Helper T cell (primary cell): ENCODE measurements around a stretch of chr14.

DNA sequence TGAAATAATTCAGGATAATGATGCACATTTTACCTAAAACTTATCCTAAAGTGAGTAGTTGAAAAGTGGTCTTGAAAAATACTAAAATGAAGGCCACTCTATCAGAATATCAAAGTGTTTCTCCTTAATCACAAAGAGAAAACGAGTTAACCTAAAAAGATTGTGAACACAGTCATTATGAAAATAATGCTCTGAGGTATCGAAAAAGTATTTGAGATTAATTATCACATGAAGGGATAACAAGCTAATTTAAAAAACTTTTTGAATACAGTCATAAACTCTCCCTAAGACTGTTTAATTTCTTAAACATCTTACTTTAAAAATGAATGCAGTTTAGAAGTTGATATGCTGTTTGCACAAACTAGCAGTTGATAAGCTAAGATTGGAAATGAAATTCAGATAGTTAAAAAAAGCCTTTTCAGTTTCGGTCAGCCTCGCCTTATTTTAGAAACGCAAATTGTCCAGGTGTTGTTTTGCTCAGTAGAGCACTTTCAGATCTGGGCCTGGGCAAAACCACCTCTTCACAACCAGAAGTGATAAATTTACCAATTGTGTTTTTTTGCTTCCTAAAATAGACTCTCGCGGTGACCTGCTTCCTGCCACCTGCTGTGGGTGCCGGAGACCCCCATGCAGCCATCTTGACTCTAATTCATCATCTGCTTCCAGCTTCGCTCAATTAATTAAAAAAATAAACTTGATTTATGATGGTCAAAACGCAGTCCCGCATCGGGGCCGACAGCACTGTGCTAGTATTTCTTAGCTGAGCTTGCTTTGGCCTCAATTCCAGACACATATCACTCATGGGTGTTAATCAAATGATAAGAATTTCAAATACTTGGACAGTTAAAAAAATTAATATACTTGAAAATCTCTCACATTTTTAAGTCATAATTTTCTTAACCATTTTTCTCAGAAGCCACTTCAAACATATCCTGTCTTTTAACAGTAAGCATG lies 335.5 kb downstream of the TMEM121 start:
- PRO-cap, 2 experiments: no peak in any of the 2 experiments

- PRO-cap, 2 experiments: no peak in any of the 2 experiments
Observed at GRCh38 chr14:106185305-106185726, 658.9 kb downstream of the TMEM121 start.

GRCh38 chr14:106235371-106235804 lies 709.0 kb downstream of the TMEM121 start:
- PRO-cap, 2 experiments: no peak in any of the 2 experiments

GRCh38 chr14:106509940-106510139 lies 983.5 kb downstream of the TMEM121 start:
- PRO-cap, 2 experiments: peak in 1 of 2 experiments; most common plus-strand start chr14:106510006 (in 1)

DNA sequence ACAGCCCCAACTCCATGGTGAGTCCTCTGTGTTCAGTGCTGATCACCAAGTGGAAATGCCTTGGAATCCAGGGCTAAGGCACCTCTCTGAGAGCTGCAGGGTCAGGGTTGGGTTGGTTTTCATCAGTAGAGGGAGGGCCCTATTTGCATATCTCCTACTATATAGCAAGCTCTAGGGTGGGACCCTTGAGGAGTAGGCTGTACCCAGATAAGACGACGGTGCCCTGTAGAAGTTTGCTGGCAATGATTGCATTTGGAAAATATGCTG lies 1011.8 kb downstream of the TMEM121 start:
- PRO-cap, 2 experiments: no peak in any of the 2 experiments

DNA sequence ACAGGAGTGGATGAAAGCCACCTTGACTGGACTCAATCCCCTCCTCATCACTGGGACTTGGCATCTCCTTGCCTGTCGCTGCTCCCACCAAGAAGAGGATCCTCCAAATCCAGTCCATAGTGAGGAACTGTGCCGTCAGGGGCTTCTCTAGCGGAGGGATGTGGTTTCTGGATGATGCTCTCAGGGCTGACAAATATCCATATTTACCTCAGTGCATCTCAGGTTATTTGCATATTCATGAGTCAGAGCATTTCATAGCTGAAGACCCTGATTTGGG lies 1096.2 kb downstream of the TMEM121 start:
- PRO-cap, 2 experiments: no peak in any of the 2 experiments

DNA sequence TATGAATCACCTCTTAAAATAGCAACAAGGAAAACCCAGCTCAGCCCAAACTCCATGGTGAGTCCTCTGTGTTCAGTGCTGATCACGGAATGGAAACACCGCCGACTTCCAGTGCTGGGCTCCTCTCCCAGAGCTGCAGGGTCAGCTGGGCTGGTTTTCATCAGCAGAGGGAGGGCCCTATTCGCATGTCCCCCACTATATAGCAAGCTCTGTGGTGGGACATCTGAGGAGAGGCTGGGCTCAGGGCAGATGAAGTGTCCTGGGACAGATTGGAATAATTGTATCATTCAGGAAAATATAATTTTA lies 1117.1 kb downstream of the TMEM121 start:
- PRO-cap, 2 experiments: no peak in any of the 2 experiments

DNA sequence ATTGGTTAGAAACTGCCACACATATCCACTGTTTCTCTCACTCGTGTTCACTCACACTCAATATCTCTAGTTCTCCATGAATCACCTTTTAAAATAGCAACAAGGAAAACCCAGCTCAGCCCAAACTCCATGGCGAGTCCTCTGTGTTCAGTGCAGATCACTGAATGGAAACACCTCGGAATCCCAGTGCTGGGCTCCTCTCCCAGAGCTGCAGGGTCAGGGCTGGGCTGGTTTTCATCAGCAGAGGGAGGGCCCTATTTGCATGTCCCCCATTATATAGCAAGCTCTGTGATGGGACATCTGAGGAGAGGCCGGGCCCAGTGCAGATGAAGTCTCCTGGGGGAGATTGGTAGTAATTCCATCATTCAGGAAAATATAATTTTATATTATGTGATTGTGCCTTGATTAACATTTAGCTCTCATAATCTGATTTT lies 1149.0 kb downstream of the TMEM121 start:
- PRO-cap, 2 experiments: no peak in any of the 2 experiments

GRCh38 chr14:106803042-106803402 lies 1276.6 kb downstream of the TMEM121 start:
- PRO-cap, 2 experiments: no peak in any of the 2 experiments

DNA sequence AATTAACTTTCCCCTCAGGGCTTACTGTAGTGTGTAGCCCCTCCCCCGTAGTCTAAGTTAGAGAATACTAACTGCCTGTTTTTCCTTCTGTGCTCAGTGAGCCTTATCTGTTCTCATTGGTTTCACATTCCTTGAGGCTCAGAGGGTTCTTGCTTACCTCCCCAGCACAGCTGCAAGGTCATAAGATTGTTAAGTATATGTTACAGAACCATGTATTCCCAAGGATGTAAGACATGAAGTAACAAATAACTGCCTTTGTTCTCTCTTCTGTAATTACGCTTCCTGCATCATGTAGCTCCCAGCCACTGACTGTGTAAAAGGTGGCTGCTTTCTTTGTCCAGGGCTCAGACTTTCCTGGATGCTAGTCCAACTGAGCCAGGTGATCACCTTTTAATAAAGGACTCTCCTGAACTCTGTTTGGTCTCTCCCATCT lies 1351.2 kb downstream of the TMEM121 start:
- PRO-cap, 2 experiments: no peak in any of the 2 experiments